ENCODE measurements around the genes CCL16, C17orf78 and TBC1D3E.

GRCh38 chr17:35981209-35981735 is at the start of gene CCL16:
TSS of gene CCL16 (minus strand) at chr17:35981497.
- PRO-cap = no peak

DNA sequence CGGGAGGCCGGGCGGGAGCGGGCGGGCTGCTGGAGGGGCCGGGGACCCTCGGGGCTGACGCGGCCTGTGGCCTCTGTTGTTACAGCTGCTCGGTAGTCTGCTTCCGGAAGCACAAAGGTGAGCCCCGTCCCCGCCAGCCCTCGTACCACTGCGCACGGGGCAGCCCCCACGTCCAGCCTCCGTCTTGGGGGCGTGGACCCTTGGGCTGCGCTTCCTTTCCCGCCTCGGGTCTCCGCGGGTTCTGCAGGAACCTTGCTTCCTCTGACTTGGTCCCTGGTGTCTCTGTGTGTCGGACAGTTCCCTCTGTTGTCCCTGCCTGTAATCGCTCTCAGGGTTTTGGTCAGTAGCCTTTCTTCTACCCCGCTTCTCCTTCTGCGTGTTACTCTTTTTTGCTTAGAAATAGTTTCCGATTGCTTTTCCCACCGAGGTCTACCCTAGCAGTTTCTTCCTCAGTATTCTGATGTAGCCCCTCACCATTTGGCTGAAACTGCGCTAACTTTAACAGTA is 422 bp downstream of the ZNHIT3 start:
- PRO-cap = no peak

GRCh38 chr17:36533412-36534407 is 958 bp downstream of the MYO19 start:
- PRO-cap = no peak

DNA sequence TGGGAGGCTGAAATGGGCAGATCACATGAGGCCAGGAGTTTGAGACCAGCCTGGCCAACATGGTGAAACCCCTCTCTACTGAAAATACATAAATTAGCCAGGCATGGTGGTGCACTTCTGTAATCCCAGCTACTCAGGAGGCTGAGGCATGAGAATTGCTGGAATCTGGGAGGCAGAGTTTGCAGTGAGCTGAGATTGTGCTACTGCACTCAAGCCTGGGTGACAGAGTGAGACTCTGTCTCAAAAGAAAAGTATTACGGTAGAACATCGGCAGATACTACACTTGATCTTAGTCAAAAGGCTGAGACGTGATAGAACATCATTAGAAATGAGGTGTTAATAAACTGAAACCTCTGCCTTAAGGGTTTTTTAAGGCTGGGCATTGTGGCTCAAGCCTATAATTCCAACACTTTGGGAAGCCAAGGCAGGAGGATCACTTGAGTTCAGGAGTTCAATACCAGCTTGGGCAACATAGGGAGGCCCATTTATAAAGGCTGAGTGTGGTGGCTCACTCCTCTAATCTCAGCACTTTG is 20.8 kb upstream of the DHRS11 start:
- PRO-cap = no peak

GRCh38 chr17:36577728-36578260 is 13.9 kb upstream of the DHRS11 start:
- PRO-cap = no peak

- PRO-cap = no peak
These were observed 471 bp upstream of the MRM1 start for GRCh38 chr17:36600936-36601288.

- PRO-cap = no peak
These were observed 40.5 kb downstream of the MRM1 start for GRCh38 chr17:36641641-36642600.

DNA sequence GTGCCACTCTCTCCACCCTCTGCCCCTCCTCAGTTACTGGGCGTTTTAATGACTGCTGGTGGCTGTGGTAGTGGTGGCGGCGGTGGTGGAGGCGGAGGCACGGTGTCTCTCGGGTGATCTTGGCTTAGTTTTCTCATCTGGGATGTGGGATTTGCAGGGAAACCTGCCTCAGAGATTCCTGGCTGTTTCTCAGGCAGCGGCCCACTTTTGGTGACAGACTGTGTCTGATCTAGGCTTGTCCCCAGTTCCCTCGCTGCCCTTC is 41.1 kb downstream of the MRM1 start:
- PRO-cap = no peak

DNA sequence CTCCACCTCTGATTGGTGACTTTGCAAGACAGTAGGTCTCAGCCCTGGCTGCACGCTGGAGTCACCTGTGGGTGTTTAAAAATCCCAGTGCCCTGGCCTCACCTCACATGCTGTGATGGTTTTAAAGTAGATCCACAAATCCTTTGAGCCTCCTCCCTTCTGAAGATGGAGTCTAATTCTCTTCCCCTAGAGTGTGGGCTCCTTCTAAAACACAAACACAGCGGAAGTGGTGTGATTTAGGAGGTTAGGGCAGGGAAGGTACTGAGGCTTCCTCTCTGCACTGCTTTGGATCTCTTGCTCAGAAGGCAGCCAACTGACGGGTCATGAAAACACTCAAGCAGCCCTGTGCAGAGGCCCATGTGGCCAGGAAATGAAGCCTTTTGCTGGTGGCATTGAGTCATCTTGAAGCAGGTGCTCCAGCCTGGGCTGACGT is 72.7 kb downstream of the MRM1 start:
- PRO-cap = no peak

GRCh38 chr17:36934772-36935564 is 2.3 kb upstream of the LHX1 start:
- PRO-cap = no peak

DNA sequence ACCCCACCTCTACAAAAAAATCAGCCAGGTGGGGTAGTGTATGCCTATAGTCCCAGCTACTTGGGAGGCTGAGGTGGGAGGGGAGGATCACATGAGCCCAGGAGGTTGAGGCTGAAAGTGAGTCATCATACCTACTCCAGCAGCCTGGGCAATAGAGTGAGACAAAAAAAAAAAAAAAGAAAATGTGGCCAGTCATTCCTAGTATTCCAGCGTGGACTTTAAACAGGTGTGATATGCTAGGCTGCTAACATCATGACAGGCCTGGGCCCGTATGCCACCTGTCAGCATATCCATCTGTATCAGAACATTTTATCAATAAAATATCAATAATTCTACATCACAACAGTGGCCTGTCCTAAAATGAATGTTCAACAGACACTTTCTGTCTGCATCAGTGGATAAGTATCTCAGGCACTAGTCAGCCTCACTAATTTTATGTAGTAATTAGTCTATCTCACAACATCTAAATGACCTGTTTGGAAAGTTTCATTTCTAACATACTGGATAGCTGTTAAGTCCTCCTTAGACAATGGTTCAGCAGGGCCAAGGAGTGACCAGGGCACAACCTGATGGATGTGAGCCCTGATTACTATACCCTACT is 143.5 kb downstream of the AATF start:
- PRO-cap = no peak

- PRO-cap = no peak
These were observed 15.9 kb upstream of the C17orf78 start for GRCh38 chr17:37359820-37360386.

- PRO-cap = no peak
These were observed at the start of gene C17orf78 for GRCh38 chr17:37375690-37376170. TSS of gene C17orf78 (plus strand) at chr17:37375985.

- PRO-cap = no peak
These were observed 24.6 kb upstream of the DUSP14 start for GRCh38 chr17:37464918-37465611.

- PRO-cap = no peak
These were observed 33.9 kb downstream of the DUSP14 start for GRCh38 chr17:37523570-37523937.

DNA sequence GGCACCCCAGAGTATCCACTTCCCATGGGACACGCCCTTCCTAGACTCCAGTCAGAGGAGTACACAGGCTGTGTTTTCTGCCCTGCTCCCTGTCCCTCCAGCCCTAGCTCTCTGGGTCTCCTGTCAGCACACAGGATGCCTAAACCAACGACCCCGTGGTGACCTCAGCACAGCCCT is 15.1 kb downstream of the HNF1B start:
- PRO-cap = no peak

DNA sequence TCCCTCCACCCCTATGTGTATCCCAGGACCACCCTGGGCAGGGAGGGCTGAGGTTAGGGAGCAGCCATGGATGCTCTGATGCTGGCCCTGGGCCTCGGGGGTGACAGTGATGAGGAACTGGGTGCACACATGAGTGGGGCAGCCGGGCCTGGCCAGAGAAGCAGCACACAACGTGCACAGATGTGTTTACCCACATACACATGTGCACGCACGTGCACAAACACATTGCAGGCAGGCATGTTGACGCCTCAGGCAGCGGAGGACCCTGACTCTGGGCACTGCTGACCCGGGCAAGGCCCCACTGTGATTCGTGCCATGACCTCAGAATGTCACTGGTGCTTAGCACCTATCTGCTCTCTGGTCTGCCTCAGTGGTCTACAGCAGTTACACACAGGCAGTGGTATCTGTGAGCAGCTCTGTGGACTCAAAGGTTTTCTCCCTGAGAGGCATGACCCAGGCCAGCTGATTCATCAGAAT is at the start of gene TBC1D3E:
TSS of gene TBC1D3E (plus strand) at position 365 of the 477 bp plus-strand sequence.
- PRO-cap = no peak

DNA sequence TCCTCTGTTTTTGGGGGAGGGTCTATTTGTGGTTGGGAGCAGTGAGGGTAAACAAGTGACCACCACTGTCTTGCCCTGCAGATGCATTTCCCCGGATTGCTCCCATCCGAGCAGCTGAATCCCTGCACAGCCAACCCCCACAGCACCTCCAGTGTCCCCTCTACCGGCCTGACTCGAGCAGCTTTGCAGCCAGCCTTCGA is 14.5 kb downstream of the SOCS7 start:
- PRO-cap = no peak

GRCh38 chr17:38451586-38452648 is 23.7 kb downstream of the ARHGAP23 start:
- PRO-cap = unidirectional peak, minus-strand start at chr17:38451925; bidirectional peak, plus-strand start at chr17:38452469, minus-strand start at chr17:38452202

GRCh38 chr17:38463403-38464197 is 35.3 kb downstream of the ARHGAP23 start:
- PRO-cap = no peak